Neuron (in vitro differentiated cells): ENCODE measurements around a stretch of chr10.

DNA sequence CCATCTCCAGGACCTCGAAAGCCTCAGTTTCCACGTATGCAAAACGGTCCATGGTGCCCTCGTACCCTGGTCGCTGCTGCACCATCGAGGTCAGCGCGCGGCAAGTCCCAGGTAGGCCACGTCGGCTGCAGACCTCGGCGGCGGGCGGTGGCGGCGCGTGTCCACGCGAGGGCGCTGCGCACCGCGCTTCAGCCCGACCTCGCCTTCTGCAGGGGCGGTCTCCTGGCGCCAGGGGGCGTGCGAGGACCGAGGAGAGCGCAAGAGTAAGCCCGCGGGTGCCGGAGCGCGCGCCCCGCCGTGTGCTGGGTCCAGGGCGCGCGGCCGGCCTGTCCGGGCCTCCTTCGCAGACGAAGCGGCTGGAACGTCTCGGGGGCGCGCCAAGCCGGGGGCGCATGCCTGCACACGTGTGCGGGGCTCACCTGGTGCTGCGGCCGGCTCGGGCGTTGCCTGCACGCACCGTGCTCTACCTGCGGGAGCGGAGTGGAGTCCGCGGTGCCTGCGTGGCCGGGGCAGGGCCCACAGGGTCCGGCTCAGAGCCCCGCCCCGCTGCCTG, 54.0 kb downstream of the GLRX3 start:
- PRO-cap = unidirectional peak, plus-strand start at position 292 of the sequence

GRCh38 chr10:130228674-130228914, 92.4 kb downstream of the GLRX3 start:
- PRO-cap = no peak

GRCh38 chr10:131120753-131120988, 190.8 kb downstream of the TCERG1L start:
- PRO-cap = no peak

GRCh38 chr10:131269436-131269785, 42.1 kb downstream of the TCERG1L start:
- PRO-cap = no peak

DNA sequence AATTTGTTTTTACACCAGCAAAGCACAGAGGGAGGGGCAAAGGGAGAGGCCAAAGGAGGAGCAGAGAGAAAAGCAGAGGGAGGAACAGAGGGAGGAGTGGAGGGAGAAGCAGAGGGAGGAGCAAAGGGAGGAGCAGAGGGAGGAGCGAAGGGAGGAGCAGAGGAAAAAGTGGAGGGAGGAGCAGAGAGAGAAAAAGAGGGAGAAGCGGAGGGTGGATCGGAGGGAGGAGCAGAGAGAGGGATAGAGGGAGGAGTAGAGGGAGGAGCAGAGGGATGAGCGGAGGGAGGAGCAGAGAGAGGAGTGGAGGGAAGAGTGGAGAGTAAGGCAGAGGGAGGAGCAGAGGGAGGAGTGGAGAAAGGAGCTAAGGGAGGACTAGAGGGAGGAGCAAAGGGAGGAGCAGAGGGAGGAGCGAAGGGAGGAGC, 73.8 kb upstream of the TCERG1L start:
- PRO-cap = no peak

DNA sequence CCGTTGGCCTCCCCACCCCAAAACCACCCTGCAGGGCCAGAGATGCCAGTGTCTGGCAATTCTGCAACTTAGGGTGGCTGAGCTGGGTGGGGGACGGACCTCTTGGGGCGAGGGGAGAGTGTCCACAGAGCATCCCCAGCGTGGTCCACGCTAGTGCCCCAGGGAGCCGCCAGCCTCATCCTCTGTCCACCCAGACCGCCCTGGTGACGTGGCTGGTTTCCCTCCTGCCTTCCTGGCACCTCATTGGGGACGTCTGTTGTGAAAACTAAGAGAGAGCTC, 44.0 kb upstream of the DPYSL4 start:
- PRO-cap = no peak

- PRO-cap = bidirectional peak, plus-strand start at chr10:132187928, minus-strand start at chr10:132188004; bidirectional peak, plus-strand start at chr10:132188310, minus-strand start at chr10:132188139; bidirectional peak, plus-strand start at chr10:132188499, minus-strand start at chr10:132188388
Observed at GRCh38 chr10:132187740-132188706, 1.3 kb downstream of the DPYSL4 start.

- PRO-cap = unidirectional peak, plus-strand start at chr10:132311554
Observed at GRCh38 chr10:132311223-132311695, 3.5 kb upstream of the STK32C start.

DNA sequence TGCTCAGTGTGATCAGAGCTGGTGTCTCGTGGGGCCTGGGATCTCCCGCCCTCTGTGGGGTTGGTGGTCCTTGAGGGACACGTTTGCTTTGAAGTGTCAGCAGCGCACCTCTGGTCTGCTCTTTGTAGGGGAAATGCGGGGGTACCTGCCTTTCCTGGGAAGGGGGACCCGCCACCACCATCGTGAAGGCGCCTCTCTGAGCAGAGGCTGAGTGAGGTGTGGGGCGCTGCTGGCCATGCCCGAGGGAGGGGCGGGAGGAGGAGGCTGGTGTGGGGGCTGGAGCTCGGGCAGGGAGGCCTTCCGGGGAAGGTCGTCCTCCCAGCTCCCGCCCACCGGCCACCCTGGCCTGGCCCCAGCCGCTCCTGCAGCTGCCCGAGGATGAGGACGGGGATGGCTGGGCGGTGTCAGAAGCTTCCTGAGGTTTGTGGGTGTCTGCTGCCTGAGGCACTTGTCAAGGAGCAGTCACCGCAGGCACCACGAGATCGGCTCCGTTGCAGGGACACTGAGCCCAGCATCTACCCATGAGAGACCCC, 11.3 kb downstream of the PWWP2B start:
- PRO-cap = no peak

- PRO-cap = no peak
Observed at GRCh38 chr10:132415140-132415752, 18.2 kb downstream of the PWWP2B start.

DNA sequence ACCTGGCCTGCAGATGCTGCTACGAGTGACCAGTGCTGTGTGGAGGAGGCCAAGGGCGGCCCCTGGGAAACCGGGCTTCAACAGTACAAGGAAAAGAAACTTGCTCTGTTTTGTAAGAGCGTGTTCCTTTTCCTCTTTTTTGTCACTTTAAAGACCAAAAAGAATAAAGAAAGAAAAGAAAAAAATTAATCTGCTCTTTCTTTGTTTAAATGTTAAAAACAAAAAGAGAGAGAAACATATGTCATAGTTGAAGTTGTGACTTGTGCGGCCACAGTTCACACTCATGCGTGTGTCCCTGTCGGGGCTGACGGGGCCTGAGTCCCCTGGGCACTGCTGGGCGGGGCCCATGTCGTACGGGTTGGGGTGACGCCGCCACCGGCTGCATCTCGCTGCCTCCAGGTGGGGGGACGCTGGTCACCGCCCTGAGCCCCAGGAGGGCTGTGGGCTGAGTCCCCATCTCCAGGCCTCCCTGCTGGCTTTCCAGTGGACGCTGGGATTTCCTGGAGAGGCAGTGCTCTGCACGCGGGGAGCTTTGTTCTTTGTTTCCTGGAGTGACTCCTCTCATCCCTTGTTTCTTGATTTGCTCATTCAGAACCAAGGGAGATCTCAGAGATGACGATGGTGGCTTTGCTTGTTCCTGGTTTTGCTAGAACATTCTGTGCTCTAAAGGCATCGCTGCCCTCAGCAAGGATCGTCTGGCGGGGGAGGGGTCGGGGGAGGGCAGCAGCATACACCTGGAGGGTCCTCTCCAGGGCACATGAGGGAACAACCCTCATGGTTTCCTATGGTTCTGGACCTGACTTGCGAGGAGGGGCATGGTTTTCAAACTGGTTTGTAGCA, 20.9 kb downstream of the PWWP2B start:
- PRO-cap = unidirectional peak, plus-strand start at position 591 of the sequence

DNA sequence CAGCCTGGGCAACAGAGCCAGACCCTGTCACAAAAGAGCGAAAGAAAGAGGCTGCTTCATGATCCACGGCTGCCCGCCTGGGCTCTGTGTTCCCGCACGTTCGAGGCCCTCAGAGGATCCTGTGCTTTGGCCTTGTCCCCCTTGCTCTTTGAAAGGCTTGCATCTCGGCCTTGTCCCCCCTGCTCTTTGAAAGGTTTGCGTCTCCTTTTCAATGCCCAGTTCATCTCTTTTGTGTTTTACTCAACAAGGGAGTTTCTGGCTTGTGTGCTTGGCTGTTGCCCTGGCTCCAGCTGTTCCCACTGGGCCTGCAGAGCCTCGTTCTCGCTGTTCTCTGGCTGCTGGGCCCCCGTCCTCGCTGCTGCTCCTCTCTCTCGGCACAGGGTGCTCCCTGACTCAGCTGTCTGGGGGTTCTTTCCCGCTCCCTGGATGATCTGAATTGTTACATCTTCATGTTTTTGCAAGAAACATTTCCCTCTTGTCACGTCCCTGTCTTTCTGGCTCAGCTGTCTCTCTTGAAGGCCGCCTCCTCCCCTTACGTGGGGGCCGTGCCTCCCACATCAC, 45.1 kb upstream of the INPP5A start:
- PRO-cap = no peak

DNA sequence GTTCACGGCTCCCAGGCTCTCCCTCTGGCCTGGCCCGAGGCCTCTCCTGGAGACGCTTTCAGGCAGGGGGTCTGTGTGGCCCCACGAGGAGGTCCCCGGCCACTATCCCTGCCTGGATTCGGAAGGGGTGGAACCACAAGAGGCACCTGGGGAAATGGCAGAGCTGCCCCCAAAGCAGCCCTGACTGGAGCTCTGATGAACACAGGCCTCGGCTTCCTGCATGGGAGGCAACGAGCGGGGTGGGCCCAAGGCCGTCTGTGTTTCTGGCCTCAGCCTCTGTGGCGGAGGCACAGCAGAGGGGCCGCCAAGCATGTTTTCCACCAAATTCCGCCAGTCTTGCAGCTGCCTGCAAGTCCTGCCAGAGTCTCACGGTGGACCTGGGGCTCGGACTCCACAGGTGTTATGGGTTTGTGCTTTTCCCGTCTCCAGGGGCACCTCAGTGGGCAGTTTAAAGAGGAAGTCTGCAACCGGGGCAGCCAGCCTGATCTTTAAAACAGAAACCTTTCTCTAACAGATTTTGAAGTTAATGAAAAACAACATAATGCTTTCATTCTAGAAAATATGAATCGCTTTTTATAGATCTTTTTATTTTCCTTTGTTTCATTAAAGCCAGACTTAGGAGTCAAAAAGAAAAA, 22.4 kb upstream of the INPP5A start:
- PRO-cap = no peak

- PRO-cap = no peak
Observed at GRCh38 chr10:132555186-132556077, 17.8 kb downstream of the INPP5A start.

DNA sequence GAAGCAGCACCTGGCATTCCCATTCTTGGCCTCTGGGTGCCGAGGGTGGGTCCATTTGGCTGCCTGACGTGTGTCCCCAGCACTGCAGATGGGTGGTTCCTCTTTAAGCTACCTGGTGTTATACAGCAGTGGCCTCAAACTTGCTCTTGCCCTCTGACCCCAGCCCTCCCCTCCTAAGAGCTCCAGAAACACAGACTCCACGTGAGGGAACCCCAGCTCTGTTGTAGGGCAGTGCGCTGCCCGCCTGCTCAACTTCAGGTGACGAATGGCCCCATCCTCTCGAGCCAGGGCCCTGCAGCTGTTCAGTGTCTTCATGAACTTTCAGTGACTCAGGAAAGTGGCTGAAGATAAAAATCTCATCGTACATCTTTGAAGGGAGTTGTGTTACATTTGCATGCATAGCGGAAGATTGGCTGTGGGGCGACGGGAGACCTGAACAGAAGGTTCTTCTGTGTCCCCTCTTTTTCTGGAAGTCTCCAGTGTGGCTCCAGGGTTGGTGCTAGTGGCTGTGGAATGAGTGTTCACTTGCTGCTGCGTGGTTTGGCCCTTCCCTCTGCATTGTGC, 91.6 kb downstream of the INPP5A start:
- PRO-cap = no peak

DNA sequence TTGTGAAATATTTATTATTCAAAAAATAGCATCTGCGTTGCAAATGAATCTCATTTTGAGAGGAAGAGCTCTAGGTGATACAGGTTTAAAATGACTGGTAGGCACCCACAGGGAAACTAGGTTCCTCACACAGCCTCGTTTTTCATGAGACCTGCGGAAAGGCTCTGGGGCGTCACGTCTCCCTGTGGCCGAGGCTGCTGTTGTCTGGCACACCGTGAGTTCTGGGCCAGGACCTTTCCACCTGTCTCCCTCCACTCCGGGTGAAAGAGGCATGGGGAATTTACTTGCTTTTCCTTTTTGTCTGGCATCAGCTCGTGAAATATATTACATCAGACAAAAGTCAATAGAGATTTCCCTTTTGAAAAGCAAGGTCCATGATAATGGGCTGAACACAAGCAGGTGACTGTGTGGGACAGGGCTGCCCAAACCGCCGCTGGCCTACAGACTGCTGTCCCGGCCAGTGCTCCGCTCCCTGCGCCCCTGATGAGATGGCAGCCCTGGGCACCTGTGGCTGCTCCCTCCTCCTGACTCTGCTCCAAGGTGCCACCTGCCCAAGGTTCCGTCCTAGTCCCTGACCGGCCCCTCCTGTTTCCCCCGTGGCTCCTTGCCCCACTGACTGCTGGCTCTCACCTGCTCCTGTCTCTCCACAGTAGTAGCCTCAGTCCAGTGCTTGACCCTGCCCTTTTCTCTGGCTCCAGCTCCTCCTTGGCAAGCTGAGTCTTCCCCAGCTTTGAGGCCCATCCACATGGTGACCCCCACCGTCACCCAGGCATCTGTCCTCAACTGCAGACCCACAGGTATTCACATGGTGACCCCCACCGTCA, 109.6 kb downstream of the NKX6-2 start:
- PRO-cap = no peak

GRCh38 chr10:132902698-132903106, 39.7 kb downstream of the CFAP46 start:
- PRO-cap = no peak

DNA sequence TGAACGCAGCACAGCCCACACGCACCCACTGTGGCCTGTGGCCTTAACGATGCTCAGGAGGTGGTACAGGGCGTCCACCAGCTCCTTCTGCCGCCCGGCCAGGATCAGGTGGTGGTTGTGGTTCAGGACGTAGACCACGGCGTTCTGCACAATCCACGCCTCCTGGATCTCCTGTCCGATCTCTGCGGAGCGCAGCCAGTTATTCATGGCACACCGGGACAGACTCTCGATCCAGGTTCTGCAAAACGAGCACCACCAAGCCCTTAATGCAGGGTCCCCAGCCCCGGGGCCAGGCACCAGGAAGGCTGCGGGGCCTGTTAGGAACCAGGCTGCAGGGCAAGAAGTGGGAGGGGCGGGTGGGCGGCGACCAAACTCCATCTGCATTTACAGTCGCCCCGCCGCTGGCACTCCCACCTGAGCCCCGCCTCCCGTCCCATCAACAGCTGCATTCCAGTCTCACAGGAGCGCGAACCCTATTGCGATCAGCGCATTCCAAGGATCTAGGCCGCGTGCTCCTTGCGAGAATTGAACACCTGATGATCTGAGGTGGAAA, 29.3 kb downstream of the CFAP46 start:
- PRO-cap = no peak

- PRO-cap = no peak
Observed at GRCh38 chr10:132916951-132917246, 25.5 kb downstream of the CFAP46 start.

- PRO-cap = no peak
Observed at GRCh38 chr10:133009017-133010131, 67.0 kb upstream of the CFAP46 start.